ENCODE measurements around the gene GRK1.

DNA sequence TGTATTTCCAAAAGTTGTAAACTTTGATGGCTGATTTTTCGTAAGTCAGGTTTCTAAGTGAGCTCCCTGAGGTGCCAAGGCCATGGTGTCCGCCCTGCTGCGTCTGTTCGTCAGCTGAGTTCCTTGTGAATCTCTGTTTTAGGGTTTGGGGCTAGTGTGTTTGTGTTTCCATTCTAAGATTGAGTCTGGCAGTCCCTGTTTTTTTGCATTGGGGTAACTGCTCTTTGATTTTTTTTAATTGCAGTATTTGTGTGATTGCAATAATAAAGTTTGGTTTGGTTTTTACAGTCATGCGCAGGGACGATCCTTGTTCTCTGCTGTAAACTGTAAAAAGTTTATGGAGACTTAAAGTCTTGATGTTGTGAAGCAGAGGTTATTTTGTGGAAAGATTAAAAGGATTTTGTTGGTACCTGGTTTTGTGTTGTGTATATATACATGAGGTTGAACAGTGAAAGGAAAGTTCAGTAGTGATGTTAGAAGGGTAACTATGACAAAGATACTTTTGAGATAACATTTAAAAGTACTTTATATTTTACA, 32.8 kb upstream of the LAMP1 start:
- RAMPAGE, long total RNA: no peak
- RRBS: no CpG with 5 or more reads among the region's 6 CpGs

DNA sequence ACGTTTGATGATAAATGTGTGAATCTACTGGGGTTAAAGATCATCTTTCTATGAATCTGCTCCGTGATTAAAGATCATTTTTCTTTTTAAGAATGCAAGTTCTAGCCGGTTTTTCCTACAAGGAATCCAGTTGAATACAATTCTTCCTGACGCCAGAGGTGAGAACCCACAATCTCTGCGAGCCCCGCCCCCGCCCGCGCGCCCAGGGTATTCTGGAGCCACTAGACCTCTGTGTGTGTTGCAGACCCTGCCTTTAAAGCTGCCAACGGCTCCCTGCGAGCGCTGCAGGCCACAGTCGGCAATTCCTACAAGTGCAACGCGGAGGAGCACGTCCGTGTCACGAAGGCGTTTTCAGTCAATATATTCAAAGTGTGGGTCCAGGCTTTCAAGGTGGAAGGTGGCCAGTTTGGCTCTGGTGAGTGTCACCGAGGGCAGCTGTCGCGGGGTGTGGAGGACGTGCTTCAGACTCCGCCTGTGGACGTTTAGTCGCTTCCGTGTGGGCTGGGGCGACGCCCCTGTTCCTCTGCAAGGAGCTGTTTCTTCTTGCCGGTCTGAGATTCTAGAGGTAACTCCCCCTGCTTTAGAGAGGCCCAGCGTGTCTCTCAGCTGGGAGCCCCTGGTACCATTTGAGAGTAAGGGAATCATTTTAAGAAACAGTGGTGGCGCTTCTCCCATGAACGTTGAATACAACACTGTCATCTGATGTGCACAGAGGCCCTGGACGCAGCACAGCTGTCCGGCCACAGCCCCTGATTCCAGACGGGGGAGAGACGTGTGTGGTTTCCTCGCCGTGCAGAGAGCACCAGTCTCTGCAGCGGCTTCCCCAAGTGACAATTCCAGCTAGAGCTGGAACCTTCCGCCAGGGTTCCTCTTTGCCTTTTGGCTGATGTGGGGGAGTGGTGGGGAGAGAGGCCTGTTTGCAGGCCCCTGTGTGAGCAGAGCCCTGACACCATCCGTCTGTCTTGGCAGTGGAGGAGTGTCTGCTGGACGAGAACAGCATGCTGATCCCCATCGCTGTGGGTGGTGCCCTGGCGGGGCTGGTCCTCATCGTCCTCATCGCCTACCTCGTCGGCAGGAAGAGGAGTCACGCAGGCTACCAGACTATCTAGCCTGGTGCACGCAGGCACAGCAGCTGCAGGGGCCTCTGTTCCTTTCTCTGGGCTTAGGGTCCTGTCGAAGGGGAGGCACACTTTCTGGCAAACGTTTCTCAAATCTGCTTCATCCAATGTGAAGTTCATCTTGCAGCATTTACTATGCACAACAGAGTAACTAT, 24.7 kb downstream of the LAMP1 start:
- RAMPAGE, long total RNA: no peak
- RRBS: no CpG with 5 or more reads among the region's 54 CpGs

- RAMPAGE, long total RNA: no peak
- RRBS: 50% methylated on average over 4 of the region's 28 CpGs
These were observed 30.3 kb downstream of the LAMP1 start for GRCh38 chr13:113326950-113328144.

DNA sequence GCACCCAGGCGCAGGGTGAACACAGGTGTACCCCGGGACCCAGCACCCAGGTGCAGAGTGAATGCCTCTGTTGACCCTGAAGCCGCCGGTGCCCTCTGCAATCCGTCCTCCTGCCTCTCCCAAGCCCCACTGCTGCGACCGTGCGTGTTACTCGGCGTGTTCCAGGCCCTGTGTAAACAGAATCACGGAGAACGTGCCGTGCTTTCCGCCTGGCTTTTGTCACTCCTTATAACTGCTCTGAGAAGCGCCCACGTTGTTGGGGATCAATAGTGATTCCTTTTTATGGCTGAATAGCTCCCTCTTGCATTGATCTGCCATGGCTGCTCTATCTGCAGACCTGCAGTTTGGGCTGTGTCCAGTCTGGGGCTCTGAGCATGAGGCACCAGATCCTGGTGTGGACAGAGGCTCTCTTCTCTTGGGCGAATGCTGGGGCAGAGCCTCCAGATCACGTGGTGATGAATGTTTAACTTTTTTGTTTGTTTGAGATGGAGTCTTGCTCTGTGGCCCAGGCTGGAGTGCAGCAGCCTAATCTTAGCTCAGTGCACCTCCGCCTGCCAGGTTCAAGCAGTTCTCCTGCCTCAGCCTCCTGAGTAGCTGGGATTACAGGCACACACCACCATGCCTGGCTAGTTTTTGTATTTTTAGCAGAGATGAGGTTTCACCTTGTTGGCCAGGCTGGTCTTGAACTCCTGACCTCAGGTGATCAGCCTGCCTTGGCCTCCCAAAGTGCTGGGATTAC, 15.8 kb downstream of the ADPRHL1 start:
- RAMPAGE, long total RNA: no peak
- RRBS: 95% methylated on average over 3 of the region's 19 CpGs

- RAMPAGE, long total RNA: no peak
- RRBS: no CpG with 5 or more reads among the region's 10 CpGs
These were observed 3.5 kb downstream of the ADPRHL1 start for GRCh38 chr13:113449723-113450185.

GRCh38 chr13:113472956-113473504, 17.5 kb downstream of the DCUN1D2 start:
- RAMPAGE, long total RNA: no peak
- RRBS: no CpG with 5 or more reads among the region's 12 CpGs

GRCh38 chr13:113666808-113667502, at the start of gene GRK1:
Gene GRK1, plus strand, starts transcription at chr13:113667219.
- RAMPAGE, long total RNA: no peak
- RRBS: 91% methylated on average over 14 of the region's 27 CpGs

DNA sequence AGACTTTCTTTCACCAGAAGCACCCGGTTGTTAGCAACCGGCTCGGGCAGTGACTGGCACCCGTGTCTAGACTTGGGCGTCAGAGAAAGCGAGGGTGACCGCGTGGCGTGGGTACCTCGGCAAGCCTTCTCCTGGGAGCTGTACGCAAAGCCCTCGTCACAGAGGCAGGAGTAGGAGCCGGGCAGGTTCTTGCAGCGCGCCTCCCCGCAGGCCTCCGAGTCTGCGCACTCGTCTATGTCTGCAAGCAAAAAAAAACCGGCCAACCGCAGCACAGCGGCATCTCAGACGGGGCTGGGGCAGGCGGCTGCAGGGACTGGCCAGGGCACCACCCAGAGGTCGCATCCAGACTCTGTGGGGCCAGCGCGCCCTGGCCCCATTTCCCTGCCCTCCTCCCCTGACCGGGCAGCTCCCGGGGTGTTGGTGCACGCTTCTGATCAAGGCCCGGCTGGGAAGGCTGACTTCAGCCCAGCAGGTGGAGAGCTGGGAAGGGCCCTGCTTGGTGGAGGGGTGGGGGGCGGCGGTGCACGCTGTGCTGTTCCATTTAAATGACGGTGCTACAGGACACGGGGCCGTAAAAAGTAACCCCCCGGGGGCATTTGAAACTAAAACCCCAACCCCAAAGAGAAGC, 28.4 kb downstream of the GAS6 start:
- RAMPAGE, long total RNA: no peak
- RRBS: 54% methylated on average over 7 of the region's 38 CpGs

- RAMPAGE, long total RNA: no peak
- RRBS: 66% methylated on average over 2 of the region's 23 CpGs
These were observed 18.6 kb downstream of the GAS6 start for GRCh38 chr13:113844995-113845990.

- RAMPAGE, long total RNA: no peak
- RRBS: 1% methylated on average over 2 of the region's 52 CpGs
These were observed 459 bp downstream of the GAS6 start for GRCh38 chr13:113863419-113863815.

GRCh38 chr13:113907720-113908220, 43.9 kb upstream of the GAS6 start:
- RAMPAGE, long total RNA: no peak
- RRBS: no CpG with 5 or more reads among the region's 11 CpGs

DNA sequence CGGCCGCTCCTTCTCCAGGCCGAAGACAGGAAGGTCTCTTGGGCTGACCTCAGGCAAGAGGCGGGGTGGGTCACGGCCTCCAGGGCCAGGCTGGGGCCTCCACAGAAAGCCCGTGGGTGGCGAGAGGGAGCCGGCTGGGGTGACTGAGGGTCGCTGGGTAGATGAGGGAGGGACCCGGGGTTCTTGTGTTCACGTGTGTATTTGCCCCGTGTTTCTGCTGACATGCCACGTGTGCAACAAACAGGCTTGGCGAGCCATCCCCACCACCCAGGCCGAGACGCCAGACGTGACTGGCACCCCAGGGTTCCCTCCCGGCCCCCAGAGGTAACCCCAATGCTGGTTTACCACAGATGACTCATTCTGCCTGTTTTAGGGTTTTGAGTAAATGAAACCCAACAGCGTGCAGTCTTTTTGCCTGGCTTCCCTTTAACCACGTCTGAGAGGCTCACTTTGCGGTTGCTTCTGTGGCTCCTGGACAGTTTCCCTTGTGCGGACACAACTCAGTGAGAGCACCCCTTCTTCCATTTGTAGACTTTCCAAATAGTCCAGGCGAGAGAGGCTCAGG, 42.9 kb downstream of the C13orf46 start:
- RAMPAGE, long total RNA: no peak
- RRBS: 100% methylated on average over 1 of the region's 23 CpGs

DNA sequence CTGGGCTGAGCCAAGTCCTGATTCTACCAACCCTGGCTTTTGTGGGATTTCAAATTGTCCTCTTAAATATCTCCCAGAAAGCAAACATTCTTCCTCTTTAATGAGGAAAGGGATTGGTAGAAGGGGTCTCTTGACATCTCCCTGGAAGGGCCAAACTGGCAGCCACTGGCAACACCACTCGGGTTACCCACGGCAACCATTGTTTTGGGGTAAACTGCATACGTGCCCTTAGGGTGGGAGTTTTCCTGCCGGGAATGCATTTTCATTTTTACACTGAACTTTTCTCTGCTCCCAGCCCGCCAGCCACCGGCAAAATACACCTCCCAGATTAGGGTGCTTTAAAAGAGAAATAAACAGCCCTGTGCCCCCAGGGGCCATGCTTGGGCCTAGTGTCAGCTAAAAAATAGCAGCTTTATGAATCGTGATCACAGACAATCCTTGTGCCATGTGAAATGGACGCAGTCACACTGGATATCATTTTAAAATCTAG, 38.4 kb downstream of the C13orf46 start:
- RAMPAGE, long total RNA: no peak
- RRBS: 79% methylated on average over 2 of the region's 8 CpGs

DNA sequence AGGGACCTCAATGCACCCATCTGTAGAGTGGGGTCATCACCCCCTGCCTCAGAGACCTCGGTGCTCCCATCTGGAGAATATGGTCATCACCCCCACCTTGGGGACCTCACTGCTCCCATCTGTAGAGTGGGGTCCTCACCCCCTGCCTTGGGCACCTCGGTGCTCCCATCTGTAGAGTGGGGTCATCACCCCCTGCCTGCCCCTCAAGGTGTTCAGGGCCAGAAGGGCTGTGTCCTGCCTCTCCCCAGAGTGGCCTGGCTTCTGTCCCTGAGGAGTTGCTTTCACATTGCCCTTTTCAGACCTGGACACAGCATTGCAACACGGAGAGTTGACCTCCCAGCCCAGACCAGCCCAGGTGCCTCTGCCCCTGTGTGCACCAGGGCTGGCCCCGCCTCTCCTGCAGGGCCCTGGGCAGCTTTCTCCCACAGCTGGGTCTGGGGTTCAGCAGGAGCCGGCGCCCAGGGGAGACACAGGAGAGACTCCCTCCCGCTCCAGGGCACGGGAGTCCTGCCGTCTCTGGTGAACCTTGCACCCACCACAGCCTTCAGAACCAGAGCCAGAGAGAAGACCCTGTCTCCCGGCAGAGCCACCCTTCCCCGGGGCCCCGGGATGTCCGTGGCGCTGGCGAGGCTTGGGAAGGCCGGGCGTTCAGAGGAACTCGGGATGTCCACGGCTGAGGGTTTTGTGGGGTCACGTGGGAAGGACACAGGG, 23.4 kb downstream of the C13orf46 start:
- RAMPAGE, long total RNA: no peak
- RRBS: no CpG with 5 or more reads among the region's 20 CpGs

GRCh38 chr13:114044247-114044893, 70.5 kb upstream of the C13orf46 start:
- RAMPAGE, long total RNA: no peak
- RRBS: no CpG with 5 or more reads among the region's 41 CpGs

GRCh38 chr13:114065051-114066240, 67.0 kb downstream of the RASA3 start:
- RAMPAGE, long total RNA: no peak
- RRBS: 28% methylated on average over 6 of the region's 41 CpGs

DNA sequence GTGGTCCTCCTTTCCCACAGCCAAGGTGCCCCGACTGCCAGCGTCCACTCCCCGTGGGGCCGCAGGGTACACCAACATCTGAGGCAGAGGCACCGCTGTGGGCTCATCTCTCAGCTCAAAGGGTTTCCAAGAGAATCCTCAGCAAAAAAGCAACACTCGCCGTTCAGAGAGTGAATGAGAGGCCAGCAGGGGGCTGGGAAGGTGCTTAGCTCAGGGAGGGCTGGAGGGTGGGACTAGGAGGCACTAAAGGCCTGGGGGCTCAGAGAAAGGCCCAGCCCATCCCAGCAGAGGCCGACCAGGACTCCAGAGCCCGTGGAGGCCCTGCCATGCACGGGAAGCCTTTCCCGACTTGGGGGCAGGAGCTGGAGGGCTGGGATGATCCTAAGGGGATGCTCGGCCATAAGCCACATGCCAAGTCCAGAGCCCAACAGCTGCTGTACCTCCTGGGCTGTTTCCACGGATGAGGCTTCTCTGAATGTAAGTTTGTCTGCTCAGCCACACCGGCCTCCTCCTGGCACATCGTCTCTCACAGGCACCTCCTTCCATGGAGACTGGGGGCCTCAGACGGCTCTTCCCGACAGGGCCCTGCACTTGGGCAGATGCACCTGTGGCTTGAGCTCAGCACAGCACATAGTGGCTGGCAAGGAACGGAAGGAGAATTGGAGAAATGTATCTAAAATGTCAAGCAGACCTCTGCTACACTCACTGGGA, 19.6 kb downstream of the RASA3 start:
- RAMPAGE, long total RNA: no peak
- RRBS: no CpG with 5 or more reads among the region's 18 CpGs

DNA sequence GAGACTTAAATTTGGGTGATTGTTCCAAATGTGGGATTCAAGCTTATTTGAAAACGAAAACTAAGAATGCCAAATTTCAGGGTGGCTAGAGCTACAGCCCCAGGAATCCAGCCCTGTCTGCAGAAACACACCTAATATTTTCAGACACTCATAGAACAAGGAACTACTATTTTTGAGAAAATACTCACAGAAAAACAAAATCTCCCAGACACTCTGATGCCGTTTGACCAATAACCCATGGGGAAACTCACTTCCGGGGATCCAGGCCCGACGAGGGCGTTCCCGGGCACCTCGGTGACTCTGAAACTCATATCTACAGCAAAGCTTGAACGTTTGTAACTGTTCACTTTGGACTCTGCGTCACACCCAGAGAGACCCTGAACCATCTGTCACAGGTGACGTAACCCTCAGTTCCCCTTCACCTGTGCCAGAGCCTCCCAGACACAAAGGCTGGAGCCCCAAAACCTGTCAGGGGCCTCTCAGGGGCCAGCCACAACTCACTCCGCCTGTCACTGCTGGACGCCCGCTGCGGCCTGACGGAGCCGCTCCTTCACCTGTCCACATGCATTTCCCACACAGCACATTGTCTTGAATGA, 8.1 kb downstream of the RASA3 start:
- RAMPAGE, long total RNA: no peak
- RRBS: no CpG with 5 or more reads among the region's 17 CpGs

GRCh38 chr13:114156347-114156630, 22.8 kb upstream of the CFAP97D2 start:
- RAMPAGE, long total RNA: no peak
- RRBS: no CpG with 5 or more reads among the region's 6 CpGs

GRCh38 chr13:114324837-114325167, 10.5 kb downstream of the CHAMP1 start:
- RAMPAGE, long total RNA: no peak
- RRBS: no CpG with 5 or more reads among the region's 5 CpGs